Astrocyte (in vitro differentiated cells and primary cell): Measurements from ENCODE around the gene RRAGD.

GRCh38 chr6:85419028-85419677, 30.7 kb upstream of the NT5E start:
- PRO-cap: no peak
- RRBS, 2 experiments: no CpG with 5 or more reads among the region's 2 CpGs

GRCh38 chr6:85485083-85485441, 35.2 kb downstream of the NT5E start:
- PRO-cap: no peak
- RRBS, 2 experiments: no CpG with 5 or more reads among the region's 4 CpGs

DNA sequence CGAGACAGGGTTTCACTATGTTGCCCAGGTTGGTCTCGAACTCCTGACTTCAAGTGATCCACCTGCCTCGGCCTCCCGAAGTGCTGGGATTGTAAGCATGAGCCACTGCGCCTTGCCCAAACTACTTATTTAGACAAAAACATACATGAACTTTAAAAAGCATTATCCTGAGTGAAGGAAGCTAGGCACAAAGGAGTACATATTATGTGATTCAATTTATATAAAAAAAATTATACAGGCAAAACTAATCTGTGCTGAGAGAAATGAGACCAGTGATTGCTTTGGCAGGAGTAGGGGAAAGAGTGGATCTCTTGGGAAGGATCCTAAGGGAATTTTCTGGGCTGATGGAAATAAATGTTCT, 47.8 kb downstream of the SNX14 start:
- PRO-cap: no peak
- RRBS, 2 experiments: no CpG with 5 or more reads among the region's 5 CpGs

- PRO-cap: no peak
Observed at GRCh38 chr6:85551306-85551688, 42.4 kb downstream of the SNX14 start.

DNA sequence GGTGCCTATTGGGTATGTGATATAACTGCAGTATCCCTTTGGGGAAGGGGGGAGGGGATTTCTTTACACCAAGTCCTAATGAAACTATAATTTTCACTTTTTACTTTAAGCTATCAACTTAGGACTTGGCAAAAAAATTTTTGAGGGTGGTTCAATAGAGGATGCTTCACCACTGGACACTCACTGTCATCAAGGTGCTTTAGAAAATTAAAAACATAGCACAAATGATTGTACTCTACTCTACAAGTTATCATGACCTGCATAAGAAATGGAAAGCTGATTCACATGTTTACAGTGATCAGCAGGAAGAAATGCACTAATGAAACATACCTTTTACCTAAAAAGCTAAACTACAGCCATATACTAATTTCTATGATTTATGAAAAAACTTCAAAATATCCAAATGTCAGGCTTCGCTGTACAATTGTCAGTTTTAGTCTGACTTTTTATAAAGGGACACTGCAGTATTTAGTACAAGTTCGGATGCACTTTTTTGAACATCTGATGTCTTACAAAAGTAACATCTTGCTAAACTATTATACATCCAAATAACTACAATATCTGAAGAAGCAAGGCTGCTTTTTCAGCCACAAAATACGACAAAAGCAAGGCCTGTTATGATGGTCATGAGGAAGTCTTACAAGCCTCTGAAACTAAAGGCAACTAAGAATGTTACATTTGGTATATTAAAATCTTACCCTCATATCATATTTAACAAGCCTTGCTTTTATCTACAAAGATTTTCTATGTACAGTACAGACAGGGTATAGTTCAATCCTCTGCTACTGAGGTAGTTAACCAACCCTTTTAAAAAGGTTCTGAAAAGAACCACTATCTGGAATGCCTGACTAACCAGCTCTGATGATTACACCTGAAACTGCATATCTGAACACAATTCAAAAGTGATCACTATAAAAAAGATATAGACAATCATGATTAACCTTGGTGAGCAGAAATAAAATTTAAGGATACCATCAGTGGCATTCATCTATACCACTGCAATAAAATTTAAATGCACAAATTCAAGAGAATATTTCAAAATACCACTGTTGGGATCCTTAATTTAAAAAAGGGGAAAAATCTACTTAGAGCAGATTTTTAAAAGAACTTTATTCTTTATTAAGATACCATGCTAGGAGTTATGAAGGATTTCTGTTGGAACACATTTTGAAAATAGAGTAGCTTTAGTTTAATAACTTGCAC, 18.2 kb upstream of the SNX14 start:
- PRO-cap: no peak
- RRBS, 2 experiments: no CpG with 5 or more reads among the region's 3 CpGs

DNA sequence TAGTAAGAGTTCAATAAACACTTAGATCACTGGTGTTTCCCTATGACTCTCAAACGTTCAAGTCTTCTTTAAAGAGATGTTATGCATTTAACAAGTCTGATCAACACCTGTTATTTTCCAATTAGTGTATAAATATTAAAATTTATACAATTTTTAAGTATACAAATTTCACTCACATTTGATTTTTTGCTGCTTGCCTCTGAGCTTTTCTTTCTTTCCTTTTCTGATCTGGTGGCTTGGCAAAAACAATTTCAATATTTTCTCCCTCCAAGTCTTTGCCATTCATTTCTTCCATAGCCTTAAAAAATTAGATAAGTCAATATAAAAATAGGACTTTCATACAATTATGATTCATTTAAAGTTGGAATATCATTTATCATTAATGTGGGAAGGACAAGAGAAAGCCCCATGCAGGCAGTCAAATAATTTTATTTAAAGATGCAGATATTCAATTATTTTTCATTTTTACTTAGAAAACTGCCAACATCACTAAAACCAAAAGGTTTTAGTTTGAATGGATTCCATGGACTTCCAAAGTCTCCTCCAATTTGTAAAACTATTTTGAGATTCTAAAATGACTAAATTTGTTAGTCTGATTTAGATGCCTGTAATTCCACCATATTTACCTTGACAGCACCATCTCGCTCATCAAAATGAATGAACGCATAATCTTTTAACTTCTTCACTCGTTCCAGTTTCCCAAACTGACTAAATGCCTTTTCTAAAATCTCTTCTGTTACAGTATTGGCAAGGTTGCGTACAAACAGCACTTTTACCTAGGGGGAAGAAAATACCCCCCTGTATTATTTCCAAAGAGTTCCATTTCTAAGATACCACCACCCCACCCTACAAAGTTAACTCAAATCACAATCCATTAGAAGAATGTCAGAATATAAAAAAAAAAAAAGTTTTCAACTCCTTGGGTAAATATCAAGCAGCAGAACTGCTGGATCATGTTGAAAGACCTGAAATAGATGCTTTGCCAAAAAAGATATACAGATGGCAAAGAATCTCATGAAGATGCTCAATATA, 23.7 kb downstream of the SYNCRIP start:
- PRO-cap: no peak
- RRBS, 2 experiments: no CpG with 5 or more reads among the region's 5 CpGs

DNA sequence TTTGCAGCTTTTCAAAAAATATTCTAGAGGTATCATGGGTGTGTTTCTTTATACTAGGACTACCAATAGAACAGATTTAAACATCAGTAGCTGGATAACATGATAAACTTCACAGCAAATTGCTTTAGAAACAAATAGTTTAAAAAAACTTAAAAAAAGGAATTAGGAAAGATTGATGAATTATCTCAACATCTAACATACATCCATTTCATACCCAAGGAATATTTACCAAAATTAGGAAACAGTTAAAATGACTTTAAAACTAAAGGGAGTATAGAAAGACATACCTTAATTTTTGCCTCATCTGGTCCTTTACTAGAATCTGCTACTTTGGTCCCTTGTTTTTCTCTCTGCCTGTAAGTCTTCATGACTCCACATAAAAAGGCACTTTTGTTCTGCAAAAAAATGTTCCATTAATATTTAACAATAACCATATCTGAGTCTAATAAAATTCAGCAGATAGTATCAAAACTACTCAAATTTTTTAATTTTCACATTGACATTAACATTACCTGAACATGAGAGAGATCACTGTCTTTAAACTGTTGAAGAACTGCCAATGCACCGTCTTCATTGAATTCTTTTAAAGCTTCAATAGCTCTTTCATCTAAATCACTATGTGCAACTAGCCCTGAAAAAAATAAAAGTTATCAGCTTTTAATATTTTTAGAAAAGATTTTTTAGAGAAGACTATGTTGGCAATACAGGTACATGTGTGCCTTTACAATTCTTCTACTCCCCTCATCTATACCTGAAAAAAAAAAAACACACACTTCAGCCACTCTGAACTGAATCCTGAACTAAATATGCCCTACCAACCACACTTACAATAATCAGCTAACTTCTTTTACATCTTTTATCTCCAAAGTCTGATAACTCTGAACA, 2.5 kb downstream of the SYNCRIP start:
- PRO-cap: no peak
- RRBS, 2 experiments: no CpG with 5 or more reads among the region's 1 CpG

DNA sequence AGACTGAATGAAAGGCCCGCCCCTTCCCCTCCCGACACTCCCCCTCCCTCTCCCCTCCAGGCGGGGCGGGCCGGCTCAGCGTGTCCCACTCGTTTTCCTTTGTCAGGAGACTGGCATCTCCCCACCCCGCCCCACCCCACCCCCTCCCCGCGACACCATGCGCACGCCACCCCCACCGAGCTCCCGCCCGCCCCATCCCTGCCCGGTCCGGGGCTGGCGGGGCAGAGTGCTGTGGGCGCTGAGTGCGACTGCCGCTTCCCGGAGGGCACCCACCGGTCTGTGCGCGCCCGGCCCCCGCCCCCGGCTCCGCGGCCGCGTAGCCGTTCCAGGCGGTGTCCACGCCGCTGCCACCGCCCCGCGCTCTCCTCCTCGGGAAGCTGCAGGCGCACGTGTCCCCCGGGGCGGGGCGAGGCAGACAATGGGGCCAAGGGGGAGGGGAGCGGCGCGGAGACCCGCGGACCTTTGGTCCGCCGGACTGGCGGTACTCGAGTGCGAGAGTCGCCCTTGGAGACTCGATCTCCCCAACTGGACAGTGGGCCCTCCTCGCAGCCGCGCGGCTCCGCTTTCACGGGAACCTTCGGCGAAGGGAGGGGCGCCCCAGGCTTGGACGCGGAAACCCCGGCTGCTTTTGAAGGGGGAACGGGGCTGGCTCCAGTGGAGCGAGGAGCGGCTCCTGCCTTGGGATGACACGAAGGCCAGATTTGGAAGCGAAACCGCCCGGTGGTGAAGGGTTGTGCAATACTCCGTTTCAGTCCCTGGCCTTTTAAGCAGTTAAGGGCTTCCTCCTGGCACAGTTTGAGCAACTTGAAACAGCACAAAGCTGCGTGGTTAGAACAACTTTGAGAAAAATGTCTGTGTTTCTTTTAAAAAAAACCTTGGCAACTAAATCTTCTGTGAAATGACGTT, 1.0 kb upstream of the SYNCRIP start:
- PRO-cap: bidirectional peak, plus-strand start at position 224 of the sequence, minus-strand start outside the sequence; bidirectional peak, plus-strand start at position 445 of the sequence, minus-strand start at position 685 of the sequence
- RRBS, 2 experiments: 3% methylated on average over 16 to 32 of the region's 79 CpGs

DNA sequence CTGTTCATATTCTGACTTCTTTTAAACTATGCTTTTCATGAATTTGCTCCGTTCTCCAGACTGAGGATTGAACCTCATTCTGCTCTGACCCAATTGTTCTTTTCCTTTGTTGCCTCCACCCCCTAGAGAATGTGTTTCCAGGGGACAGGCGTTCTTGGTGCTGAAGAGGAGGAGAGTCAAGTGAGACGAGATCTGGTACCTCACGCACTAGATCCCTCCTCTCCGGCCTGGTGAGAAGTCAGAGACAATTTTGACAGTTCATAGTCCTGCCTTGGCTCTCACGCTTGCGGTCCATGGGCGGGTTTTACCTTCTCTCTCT, 629 bp upstream of the ZNF292 start:
- PRO-cap: no peak
- RRBS, 2 experiments: no CpG with 5 or more reads among the region's 8 CpGs

GRCh38 chr6:87674954-87675337, 27.1 kb downstream of the AKIRIN2 start:
- PRO-cap: no peak
- RRBS, 2 experiments: no CpG with 5 or more reads among the region's 1 CpG

GRCh38 chr6:87925221-87925784, 122.3 kb upstream of the SPACA1 start:
- PRO-cap: no peak
- RRBS, 2 experiments: no CpG with 5 or more reads among the region's 8 CpGs

GRCh38 chr6:88141472-88142420, 24.4 kb downstream of the CNR1 start:
- PRO-cap: no peak
- RRBS, 2 experiments: no CpG with 5 or more reads among the region's 11 CpGs

- PRO-cap: unidirectional peak, plus-strand start at chr6:88161384
- RRBS, 2 experiments: no CpG with 5 or more reads among the region's 2 CpGs
Observed at GRCh38 chr6:88161128-88161577, 5.0 kb downstream of the CNR1 start.

DNA sequence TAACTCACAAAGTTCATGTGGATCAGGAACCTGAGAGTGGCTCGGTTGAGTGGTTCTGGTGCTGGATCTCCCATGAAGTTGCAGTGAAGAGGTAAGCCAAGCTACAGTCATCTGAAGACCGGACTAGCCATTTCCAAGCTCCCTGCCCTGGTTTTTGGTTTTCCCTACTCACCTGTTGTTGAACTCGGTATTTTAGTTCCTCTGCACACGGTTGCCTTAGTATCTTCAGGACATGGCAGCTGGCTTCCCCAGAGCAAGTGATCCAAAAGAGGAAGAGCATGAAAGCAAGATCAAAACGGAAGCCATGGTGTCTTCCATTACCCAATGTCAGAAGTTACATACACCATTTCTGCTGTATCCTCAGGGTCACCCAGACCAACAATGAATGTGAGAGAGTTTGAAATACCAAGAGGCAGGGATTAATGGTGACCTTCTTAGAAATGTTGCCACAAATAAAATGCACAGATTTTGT, 276.6 kb upstream of the CNR1 start:
- PRO-cap: no peak
- RRBS, 2 experiments: no CpG with 5 or more reads among the region's 5 CpGs

GRCh38 chr6:88491515-88491917, 325.4 kb upstream of the CNR1 start:
- PRO-cap: no peak
- RRBS, 2 experiments: no CpG with 5 or more reads among the region's 3 CpGs

DNA sequence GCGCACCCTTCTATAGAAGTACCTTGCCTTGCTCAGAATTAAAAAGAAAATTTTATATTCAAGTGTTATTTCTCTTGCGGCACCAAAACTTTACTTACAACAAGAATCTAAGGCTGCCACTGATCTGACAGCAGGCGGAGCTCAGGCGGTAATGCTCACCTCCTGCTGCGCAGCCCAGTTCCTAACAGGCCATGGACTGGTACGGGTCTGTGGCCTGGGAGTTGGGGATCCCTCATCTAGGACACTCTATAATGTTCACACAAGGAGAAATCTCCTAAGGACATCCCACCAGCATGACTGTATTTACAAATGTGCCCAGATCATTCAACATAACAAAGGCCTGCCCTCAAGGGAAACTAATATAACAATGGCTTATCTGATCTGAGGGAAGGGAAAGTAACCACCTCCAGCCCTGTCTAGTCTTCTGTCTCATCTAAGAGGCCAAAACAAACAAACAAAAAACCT, 232.9 kb downstream of the RNGTT start:
- PRO-cap: no peak
- RRBS, 2 experiments: no CpG with 5 or more reads among the region's 6 CpGs

GRCh38 chr6:89021638-89022146, 58.3 kb upstream of the RNGTT start:
- PRO-cap: no peak
- RRBS, 2 experiments: no CpG with 5 or more reads among the region's 4 CpGs

- PRO-cap: no peak
- RRBS, 2 experiments: no CpG with 5 or more reads among the region's 2 CpGs
Observed at GRCh38 chr6:89085213-89085730, 4.7 kb downstream of the PNRC1 start.

- PRO-cap: no peak
- RRBS, 2 experiments: no CpG with 5 or more reads among the region's 3 CpGs
Observed at GRCh38 chr6:89375386-89376081, 23.0 kb upstream of the UBE2J1 start.

DNA sequence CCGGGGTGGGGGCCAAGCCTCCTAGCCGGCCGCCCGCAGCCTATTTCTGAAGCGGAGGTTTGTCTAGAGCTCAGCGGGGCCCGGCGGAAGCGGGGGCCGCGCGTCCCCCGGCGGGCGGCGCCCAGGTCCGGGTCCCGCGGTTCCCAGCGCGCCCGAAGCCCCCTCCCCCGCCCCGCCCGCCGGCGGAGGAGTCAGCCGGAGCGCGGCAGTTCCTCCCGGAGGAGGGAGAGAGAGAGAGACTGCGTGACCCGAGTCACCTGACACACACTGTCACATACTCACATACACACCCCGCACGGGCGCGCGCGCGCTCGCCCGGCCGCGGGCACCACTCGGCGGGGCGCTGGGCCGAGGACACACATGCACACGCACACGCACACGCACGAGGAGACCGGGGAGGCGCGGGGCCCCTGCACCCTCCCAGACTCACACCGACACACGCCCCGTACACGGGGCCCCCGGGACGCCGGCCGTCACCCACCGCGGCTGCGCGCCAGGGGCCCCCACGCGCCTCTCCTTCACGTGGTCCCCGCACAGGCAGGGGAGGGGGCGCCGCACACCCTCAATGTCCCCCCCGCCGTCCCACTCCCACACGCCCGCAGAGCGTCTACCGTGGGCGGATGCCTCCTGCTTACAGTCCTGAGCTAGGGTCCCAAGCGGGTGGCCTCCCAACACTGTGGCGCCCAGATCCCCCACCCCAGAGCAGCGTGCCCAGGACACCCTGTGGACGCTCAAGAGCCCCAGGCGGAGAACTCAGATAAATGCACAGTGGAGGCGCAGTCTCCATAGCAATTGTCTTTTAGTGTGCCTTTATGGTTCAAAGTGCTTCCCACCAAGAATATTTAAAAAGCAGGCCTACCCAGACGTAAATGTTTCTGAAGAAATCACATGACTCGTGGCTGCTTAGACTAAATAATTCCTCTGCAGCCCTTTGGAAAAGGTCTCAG, at the start of gene RRAGD:
TSS of gene RRAGD (minus strand) at position 241 of the 947 bp plus-strand sequence.
- PRO-cap: no peak
- RRBS, 2 experiments: 1 to 3% methylated on average over 31 to 42 of the region's 88 CpGs